Myometrial cell (primary cell): ENCODE results near the gene AHSP.

GRCh38 chr16:31428969-31429168, 709 bp upstream of the COX6A2 start:
- RAMPAGE, long total RNA = no peak

DNA sequence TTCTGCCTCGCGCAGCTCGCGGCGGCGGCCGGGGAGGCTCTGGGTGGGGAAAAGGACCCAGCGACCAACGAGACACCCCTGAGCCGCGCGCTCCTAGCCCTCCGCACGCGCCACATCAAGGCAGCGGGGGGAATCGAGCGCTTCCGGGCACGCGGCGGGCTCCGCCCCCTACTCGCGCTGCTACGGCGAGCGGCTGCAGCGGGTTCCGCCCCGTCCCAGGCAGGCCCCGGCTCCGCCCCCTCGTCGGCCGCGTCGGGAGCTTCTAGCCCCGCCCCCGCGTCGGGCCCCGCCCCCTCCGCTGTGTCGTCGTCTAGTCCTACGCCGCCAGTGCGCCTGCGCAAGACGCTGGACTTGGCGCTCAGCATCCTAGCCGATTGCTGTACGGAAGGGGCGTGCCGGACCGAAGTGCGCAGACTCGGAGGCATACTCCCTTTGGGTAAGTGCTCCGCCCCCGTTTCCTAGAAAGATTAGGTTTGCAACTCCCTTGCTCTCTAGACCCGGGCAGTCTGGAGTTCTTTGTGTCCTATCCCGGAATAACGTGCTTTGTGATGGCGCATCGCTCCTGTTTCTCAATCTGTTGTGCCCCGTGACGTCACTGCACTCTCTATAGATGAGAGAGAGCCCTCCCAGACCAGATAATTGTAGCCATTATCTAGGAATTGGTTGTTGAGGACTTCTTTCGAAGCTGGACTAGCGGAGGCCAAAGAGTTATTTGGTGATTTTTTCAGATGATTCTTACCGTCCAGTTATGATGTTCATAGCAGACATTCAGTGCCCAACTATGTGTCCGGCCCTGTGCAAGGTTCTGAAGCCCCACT, 472 bp downstream of the ARMC5 start:
- RAMPAGE, long total RNA = no peak

DNA sequence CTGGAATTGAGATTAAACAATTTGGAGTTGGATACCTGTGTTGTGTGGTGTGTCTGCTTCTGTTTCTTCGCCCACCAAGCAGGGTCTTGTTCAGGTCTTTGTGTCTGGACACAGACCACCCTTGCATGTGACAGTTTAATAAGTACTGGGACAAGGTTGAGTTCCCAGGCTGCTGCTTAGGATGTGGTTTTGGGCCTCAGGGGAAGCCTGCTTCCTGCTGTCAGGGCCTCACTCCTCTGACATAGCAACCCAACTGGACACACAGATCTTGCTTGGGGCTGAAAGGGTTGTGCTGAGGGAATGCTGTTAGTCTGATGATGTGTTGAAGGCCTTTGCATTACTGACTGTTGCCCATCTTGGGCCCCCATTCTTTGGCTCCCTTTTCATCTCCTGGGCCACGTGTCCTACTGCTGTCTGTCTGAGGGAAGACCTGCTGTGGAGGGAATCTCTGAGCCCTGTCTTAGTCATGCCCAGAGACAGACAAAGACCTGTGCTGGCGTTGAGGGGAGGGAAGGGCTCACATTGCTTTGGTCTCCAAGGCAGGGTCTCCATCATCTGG, 4.7 kb upstream of the TGFB1I1 start:
- RAMPAGE, long total RNA = no peak

DNA sequence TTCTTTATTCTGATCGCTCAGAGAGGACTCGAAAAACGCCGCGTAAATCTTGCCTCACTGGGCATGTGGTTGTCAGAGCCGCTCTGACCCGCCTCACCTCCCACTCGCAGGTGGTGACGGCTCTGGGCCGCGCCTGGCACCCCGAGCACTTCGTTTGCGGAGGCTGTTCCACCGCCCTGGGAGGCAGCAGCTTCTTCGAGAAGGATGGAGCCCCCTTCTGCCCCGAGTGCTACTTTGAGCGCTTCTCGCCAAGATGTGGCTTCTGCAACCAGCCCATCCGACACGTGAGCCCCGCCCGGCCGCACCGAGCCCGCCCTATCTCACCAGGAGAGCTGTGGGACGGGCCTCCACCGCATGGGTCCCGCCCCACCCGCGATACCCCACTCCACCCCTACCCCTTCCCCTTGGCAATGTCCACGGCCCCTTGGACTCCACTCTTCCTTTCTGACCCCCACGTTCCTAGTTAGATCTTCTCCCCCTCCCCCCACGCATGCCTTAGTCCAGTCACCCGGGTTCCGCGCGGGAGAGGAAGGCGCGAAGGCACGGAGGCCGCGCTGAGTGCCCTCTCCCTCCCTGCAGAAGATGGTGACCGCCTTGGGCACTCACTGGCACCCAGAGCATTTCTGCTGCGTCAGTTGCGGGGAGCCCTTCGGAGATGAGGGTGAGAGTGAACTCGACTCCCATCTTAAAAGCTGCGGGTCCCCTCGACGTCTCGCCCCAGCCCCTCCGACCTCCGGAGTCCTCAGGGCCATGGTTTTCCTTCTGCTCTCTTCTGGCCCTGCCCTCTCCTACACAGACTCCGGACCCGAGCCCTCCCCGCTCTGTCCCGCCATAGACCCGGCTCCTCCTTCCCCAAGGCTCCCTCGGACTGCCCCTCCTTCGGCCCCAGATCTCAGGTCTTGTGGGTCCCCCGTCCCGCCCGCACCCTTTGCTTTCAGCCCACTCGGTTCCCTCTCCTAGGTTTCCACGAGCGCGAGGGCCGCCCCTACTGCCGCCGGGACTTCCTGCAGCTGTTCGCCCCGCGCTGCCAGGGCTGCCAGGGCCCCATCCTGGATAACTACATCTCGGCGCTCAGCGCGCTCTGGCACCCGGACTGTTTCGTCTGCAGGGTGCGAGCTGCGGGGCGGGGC, 4.3 kb downstream of the TGFB1I1 start:
- RAMPAGE, long total RNA = no peak

DNA sequence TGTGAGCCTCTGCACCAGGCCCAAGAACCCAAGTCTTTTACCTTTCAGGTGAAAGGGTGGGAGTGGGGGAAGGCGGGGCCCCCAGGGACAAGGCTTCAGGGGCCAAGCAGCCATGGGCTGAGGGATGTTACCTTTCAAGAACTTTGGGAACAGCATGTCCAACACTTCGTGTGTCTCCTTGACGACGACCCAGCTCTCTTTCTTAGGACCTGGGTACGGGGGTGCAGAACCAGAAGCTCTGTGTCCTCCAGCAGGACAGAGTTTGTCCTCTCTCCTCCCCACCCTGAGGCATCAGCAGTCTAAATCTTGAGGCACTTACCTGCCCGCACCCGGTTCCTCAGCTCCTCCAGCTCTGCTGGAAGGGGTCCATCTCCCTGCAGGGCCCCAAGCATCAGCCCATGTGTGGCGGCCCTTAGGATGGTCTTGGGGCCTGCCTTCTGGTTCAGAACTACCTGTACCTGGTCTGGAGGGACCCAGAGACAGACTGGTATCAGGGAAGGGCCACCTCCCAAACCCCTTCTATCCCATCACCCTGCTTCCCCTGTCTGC, 9.0 kb downstream of the SLC5A2 start:
- RAMPAGE, long total RNA = no peak

- RAMPAGE, long total RNA = no peak
These were observed at the start of gene AHSP for GRCh38 chr16:31527797-31528456. Gene AHSP, plus strand, starts transcription at chr16:31527900.

- RAMPAGE, long total RNA = no peak
These were observed 1.1 kb downstream of the KRBOX5 start for GRCh38 chr16:31714063-31714575.

DNA sequence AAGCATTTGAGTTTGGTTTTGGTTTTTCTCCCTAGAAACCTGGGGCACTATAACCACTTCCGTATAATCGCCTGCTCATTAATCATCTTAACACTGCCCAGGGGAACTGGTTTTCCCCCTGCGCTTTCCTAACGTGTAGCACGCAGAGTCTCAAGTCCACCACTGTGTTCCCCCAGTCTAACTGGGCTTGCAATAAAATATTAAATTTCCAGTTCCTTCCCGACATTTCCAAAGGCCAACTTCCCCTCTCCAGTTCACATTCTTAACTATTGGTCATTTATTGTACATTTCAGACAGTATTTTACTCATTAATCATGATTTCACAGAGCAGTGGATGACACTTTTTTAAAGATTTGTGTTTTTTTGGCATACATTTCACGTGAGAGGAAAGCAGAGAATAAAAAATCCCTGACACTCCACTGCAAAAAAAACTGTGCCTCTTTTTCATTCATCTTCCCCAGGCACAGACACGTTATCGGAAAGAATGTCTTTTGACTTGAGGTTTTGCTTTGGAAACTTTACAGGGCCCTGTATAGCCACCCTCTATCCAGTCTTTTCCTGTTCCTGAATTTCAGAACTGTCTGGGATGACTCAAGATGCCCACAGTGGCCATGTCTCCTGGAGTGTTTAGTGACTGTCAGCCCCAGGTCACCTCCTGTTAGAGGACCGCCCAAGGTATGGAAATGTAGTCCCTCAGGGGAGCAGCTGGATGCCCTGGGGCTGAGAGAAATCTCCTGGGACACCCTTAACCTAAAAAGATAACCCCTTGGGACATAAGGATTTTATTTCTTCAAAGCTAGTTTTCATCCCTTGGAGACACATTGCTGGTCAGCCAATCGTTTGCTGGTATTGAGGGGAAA, 1.3 kb downstream of the ZNF267 start:
- RAMPAGE, long total RNA = no peak

- RAMPAGE, long total RNA = no peak
These were observed 6.9 kb downstream of the ZNF267 start for GRCh38 chr16:31880334-31881117.

- RAMPAGE, long total RNA = no peak
These were observed 2343.0 kb downstream of the TP53TG3F start for GRCh38 chr16:35802366-35802941.

DNA sequence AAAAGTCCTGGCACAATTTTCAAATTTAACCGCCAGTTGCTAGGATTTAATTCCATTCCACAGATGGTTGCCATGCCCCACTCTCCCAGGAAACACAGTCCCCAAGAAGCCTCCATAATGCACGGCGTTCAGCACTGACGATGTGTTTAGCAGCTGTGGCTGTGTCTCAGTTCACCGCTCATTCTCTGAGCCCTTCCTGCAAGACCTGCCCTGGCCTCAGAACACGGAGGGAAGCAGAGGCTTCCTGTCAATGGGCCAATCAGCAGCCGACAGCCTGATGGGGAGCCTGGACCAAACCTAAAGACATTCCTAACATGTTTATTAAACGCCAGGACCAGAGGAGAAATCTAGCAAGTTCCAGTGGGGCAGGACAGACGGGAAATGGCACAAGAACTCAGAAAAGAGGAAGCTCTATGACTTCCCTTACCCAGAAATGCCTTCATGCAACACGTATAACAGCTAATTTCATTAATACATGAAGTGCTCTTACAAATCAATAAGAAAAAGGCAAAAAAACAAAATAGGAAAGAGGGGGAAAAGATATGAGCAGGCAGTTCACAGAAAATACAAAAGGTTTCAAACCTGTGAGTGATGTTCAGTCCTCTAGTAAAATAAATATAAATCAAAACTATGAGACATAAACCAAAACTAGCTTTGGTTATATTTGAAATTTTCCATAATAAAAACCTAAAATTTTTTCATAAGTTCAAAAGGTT, 4.7 kb downstream of the MYLK3 start:
- RAMPAGE, long total RNA = no peak

- RAMPAGE, long total RNA = no peak
These were observed 28.1 kb downstream of the GPT2 start for GRCh38 chr16:46912065-46912956.

GRCh38 chr16:46932700-46933309, 40.7 kb downstream of the DNAJA2 start:
- RAMPAGE, long total RNA = no peak

- RAMPAGE, long total RNA = no peak
These were observed 670 bp downstream of the DNAJA2 start for GRCh38 chr16:46972483-46973524.

DNA sequence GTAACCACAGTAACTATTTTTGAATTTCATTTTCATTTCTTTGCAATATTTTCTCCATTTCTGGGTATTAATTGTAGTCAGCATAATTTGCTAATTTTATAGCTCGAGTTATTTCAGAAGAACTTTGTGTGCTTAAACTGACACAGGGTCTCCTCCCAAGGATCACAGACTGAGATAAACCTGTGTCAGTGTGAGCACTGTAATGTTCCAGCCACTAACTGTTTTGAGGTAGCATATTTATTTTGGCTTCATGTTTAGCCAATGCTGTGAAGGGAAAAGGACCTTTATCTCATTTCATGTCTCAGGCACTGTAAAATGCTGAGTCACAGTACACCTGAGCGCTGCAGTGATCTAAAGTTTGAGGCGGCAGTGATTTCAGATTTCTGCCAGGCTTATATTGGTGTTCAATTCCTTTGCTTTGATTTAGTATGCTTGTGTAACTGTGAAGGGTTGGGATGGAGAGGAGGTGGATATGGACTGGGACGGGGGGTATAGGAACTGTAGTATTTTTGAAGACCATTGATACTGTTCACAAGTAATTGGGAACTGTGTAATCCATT, 3.1 kb upstream of the DNAJA2 start:
- RAMPAGE, long total RNA = no peak

- RAMPAGE, long total RNA = no peak
These were observed 18.5 kb upstream of the DNAJA2 start for GRCh38 chr16:46991978-46992412.

GRCh38 chr16:47633264-47633792, 172.2 kb downstream of the PHKB start:
- RAMPAGE, long total RNA = no peak

- RAMPAGE, long total RNA = no peak
These were observed 238.0 kb downstream of the PHKB start for GRCh38 chr16:47698979-47699595.

- RAMPAGE, long total RNA = no peak
These were observed 227.7 kb downstream of the ABCC12 start for GRCh38 chr16:47928048-47928442.

DNA sequence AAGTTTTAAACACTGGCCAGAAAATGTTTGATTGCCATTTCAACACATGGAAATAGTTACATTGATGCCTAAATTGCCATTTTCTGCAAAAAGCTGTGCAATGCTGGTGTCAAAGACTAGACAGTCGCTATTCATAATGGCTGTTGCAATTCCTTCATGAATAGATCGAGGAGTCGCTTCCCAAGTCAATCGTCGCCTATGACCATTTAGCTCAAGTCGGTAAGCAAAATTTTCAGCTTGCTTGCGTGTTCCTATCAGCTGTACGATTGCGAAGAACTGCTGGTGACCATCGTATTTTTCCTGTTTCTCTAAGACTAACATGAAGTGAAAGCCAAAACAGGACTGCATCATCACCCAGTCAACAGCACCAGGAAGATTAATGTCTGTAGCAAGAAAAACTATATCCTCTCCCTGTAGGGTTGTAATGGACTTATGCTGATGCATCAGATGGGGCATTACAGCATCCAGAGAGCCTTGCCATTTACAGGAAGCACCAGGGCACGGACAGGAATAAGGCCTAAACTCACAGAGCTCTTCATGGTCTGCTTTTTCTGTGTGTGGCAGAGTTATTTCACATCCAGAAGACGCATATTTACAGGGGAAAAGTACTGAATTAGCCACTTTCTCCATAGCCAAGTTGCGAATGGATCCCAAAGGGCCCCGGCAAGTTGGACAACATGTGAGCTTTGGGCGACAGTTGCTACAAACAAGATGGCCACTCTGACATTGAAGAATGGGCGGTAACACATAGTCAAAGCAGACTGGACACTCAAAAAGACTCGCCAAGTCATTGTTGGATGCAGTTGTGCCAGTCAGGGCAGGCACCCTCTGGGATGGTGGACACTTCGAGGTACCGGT, 23.4 kb downstream of the SIAH1 start:
- RAMPAGE, long total RNA = no peak